ENCODE measurements around the gene ZNF12.

- PRO-cap = bidirectional peak, plus-strand start at chr7:6013016, minus-strand start at chr7:6012776
These were observed 3.5 kb downstream of the AIMP2 start for GRCh38 chr7:6012372-6013216.

DNA sequence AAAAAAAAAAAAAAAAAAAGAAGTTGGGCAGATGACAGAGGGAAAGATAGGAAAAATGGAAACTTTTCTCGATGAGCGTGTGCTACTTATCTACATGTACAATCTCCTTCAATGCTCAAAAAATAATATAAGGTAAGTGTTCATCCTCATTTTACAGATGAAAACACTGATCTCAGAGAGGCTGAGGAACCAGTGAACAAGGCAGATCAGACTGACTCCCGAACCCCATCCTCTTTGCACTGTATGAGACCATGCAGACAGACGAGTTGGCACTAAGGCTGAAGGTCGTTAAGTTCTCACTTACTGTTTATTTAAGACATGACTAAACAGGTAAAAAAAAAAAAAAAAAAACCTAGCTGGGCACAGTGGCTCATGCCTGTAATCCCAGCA lies 3.6 kb downstream of the EIF2AK1 start:
- PRO-cap = no peak

GRCh38 chr7:6237026-6237399 lies 35.4 kb downstream of the CYTH3 start:
- PRO-cap = no peak

- PRO-cap = no peak
These were observed 30.5 kb downstream of the DAGLB start for GRCh38 chr7:6417057-6417786.

DNA sequence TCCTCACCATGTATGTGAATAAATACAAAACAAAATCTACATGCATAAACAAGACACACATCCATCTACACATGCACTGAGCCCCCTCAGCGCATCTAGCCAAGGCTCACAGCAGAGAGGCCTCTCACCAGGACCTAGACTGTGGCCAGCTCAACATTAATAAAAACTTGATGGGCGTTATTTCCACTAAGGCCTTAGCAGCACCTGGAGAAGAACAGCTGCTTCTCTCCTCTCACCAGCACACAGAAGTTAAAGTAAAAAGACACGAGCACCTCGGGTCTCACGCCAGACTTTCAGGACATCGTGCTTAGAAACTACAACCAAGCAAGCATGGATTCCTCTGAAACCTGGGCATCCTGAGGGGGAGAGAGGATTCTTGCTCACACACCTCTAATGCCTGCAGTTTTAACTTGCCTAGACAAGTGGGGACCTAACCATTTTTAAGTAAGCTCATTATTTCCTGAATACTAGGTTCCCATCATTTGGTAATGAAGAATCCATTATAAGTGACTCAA lies 11.8 kb downstream of the KDELR2 start:
- PRO-cap = no peak

GRCh38 chr7:6611588-6611842 lies 3.9 kb upstream of the ZNF853 start:
- PRO-cap = no peak

GRCh38 chr7:6639792-6640997 lies 3.1 kb downstream of the ZNF316 start:
- PRO-cap = no peak

DNA sequence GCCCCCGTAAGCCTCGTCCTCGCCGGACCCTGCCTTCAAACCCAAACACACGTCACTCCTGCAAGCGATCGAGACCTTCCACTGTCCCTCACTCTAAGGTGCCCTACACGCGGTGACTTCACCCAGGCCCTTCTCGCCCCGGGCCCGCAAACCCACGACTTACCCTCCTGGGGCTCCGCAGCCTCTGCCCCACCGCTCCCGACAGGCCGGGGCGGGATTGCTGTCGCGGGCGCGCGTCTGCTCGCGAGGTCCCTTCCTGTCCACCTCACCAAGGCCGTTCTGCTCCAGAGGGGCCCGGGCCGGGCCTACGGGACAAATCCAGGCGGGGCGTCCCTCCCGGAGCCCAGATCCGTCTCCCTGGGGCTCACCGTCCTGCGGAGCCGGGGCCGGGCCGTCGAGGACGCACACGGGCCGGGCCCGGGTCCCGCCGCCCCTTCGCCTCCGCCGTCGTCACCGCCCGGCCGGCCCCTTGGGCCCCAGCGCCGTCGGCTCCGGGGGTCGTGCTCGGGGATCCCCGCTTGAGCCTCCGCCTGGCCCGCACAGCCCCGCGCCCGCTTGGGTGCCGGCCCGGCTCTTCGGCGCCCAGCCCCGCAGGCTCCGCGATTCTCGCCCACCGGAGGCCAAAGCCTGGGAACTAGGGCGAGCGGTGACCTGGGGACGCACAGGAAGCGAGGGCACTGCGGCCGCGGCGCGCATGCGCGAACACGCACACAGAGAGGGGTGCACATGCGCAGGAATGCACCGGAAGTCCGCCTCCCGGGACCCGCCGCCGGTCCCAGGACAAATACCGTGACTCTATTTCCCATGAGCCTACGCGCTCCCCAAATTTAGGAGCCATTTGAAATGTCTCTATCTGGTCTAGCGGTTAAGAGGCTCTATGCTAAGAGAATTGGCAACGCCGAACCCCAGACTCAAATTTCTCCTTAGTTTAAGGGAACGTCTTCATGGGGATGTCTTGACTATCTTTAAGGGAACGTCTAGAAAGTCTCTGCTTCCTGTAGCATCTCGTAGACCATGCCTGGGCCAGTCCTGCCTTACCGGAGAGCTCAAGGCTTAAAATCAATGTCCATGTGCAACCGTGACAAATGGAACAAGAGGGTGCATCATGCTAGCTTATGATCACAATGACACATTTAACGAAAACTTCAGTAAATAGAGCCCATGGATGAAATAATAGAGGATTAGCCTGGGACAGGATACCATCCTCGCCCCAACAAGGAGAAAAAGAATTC lies at the start of gene ZNF12:
Gene ZNF12 (minus strand): TSS at position 679 of the 1,232 bp plus-strand sequence.
- PRO-cap = unidirectional peak, minus-strand start at position 679 of the sequence

DNA sequence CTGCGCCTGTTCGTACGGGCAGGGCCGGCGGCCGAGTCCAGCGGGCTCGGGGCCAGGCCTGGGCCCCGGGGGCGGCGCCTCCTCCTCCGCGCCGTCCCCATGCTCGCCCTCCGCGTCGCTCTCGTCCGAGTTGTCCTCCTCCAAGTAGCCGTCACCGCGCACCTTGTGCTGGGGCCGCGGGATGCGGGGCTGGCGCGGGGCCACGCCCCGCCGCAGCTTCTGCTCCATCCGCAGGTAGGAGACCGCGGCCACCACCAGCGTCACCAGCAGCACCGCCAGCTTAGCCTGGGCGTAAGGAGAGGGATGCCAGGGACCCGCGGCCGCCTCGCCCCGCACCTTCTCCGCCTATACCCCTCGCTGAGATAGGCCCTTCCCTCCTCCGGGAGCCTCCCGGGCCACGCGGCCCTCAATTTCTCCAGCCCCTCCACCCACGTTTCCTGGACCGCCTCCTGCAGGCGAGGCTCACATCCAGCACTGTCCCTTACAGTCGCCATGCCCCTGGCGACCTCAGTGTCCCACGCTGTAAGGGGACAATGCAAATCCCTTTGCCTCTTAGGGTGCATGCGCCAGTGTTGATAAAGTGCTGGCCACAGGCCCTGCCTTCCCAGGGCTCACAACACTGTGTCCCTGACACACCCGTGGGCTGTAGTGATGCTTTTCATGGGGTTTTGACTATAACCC lies 29.6 kb upstream of the CCZ1B start:
- PRO-cap = no peak

- PRO-cap = no peak
These were observed 83.0 kb upstream of the C1GALT1 start for GRCh38 chr7:7099245-7099934.

DNA sequence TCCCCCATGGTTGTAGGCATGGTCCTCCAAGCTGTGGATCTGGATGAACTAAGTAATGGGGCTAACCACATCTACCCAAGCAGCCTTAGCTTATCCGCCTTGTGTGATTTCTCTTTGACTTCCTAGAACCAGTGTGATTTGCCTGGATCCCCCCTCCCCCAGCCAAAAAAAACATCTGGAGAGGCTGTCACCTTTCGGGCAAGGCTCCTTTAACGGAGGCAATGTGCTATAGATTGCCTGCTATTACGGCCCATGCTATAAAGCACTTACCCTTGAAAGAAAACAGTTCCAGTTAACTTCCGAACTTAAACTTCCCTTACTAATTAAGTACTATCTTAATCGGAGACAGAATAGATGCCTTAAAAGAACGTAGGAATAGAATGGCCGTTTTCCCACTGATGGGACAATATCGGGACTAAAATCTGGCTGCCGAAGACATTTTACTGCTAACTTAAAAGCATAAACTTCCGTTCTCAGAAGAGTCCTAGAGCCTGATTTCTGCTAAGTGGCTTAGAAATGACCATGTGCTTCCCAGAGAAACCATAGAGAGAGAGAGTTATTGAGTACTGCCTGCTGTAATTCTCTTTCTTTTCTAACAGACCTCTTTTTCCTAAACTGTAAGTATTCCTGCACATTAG lies 34.1 kb downstream of the C1GALT1 start:
- PRO-cap = no peak

- PRO-cap = no peak
These were observed 39.1 kb downstream of the C1GALT1 start for GRCh38 chr7:7221176-7222186.

- PRO-cap = no peak
These were observed 128.4 kb downstream of the C1GALT1 start for GRCh38 chr7:7310821-7311119.

GRCh38 chr7:7357536-7358274 lies 175.4 kb downstream of the C1GALT1 start:
- PRO-cap = no peak

DNA sequence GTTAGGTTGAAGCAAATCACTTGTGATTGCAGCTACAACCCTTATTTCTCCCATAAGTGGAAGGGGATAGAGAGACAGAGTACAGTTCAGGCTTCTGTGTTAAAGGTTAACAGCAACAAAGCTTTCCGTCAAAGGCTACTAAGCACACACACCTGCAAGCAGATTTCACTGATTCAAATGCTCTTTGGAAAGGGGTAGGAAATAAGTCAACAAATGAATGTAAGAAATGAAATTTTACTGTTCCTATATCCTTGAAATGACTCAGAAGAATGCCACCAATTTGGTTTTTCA lies 120.6 kb downstream of the COL28A1 start:
- PRO-cap = no peak

- PRO-cap = no peak
These were observed 103.3 kb downstream of the COL28A1 start for GRCh38 chr7:7432342-7432890.

- PRO-cap = no peak
These were observed 2.7 kb downstream of the RPA3 start for GRCh38 chr7:7715551-7716286.

DNA sequence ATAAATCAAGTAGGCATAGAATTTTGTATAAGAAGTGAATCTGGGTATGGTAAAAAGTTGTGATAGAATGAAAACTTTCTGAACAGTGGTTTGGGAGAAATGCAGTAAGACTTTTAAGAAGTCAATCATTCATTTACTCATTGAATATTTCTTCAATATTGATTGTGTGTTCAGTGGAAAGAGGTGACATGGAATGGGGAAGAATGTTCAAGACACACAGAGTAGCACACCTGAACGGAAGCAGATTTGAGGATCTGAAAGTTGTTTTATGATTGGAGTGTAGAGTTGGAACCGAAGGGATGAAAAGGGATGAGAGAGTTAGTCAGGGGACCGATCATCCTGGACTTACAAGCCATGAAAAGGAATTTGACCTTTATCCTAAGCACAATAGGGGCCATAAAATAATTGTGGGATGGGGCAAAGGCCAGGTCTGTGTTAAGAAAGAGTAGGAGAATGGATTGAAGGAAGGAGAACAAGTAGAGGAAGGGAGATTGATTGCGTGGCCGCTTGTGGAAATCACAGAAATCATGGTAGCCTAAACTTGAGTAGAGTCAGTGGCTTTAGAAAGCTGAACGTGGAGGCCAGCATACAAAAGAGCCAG lies 66.8 kb upstream of the RPA3 start:
- PRO-cap = no peak

DNA sequence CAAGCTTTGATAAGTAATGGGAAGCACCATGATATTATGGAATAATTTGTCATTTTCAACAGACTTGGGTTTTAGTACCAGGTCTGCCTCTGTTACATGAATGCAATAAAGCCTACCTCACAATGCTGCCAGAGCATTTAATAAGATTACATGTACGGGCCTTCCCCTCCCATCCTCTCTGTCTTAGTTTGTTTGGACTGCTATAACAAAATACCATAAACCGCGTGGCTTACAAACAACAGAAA lies 74.0 kb upstream of the RPA3 start:
- PRO-cap = unidirectional peak, minus-strand start at position 175 of the sequence

GRCh38 chr7:7944389-7945402 lies 23.9 kb upstream of the GLCCI1 start:
- PRO-cap = no peak